Uterus (tissue), 7 donors: ENCODE data around the gene PARD3B.

GRCh38 chr2:202766137-202766873 lies 105.3 kb downstream of the ICA1L start:
- PRO-cap, 4 experiments = no peak in any of the 4 experiments
- RAMPAGE, long total RNA, 2 experiments = no peak in any of the 2 experiments
- RRBS = no CpG with 5 or more reads among the region's 5 CpGs

DNA sequence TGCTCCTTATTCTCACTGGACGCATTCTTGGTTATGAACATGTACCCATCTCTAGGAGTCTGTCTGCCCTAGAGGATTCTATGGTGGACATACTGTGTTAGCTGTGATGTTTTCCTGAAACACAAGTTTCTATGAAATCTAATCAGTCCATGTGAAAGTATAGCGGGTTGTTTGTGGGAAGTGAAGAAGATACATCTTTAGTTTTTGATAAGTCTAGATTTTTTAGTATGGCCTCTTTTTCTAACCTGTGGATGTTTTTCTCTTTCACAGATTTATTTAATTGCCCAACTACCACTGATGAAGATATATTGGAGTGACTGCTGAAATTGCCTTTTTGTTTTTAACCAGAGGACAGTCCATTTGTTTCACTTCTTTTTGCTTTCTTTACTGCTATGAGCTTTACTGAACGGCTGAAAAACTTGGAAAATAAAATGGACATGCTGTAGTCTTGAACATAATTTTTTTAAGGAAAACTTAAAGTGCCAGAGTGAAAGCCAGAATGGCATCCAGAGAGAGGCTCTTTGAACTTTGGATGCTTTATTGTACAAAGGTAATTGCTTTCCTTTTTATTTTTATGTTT lies 1.3 kb downstream of the NBEAL1 start:
- PRO-cap, 4 experiments = peak in 1 of 4 experiments; most common plus-strand start position 337 of the sequence (in 1)
- RAMPAGE, long total RNA, 2 experiments = no peak in any of the 2 experiments
- RRBS = no CpG with 5 or more reads among the region's 3 CpGs

GRCh38 chr2:203016743-203017076 lies 2.0 kb downstream of the NBEAL1 start:
- PRO-cap, 4 experiments = no peak in any of the 4 experiments
- RAMPAGE, long total RNA, 2 experiments = no peak in any of the 2 experiments
- RRBS = no CpG with 5 or more reads among the region's 3 CpGs

- PRO-cap, 4 experiments = no peak in any of the 4 experiments
- RAMPAGE, long total RNA, 2 experiments = no peak in any of the 2 experiments
- RRBS = no CpG with 5 or more reads among the region's 3 CpGs
Measured at GRCh38 chr2:203082983-203083663, 68.4 kb downstream of the NBEAL1 start.

DNA sequence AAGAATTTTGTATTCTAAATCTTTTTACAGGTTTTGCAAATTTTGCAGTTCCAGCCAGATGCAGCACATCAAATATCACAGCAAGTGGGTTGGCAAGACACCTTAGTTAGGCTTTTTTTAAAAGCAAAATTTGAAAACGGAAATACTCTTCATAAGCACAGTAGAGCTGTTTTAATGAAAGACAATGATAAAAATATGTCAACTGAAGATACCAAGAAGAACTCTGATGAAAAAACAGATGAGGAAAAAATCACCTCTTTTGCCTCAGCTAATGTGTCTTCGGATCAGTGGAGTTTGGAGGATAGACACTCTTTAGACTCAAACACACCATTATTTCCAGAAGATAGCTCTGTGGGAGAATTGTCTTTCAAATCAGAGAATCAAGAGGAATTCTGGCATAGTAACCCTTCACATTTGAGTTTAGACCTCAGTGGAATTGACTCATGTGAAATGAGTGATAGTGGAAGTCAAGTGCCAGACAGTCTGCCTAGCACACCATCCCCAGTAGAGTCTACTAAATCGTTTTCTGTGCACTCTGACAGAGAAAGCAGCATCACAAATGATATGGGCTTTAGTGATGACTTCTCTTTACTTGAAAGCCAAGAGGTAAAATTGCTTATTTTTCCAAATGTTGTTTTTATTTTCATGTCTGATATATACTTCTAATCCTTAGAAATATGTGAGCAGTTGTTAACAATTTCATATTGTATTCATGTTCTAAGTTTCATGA lies 103.0 kb upstream of the CYP20A1 start:
- PRO-cap, 4 experiments = no peak in any of the 4 experiments
- RAMPAGE, long total RNA, 2 experiments = start-site peak on the plus strand in 1 of 2 experiments, centred at position 172 of the sequence, 15 reads per replicate
- RRBS = no CpG with 5 or more reads among the region's 3 CpGs

GRCh38 chr2:203623187-203623609 lies 83.2 kb upstream of the CD28 start:
- PRO-cap, 4 experiments = peak in 1 of 4 experiments; most common plus-strand start chr2:203623318 (in 1)
- RAMPAGE, long total RNA, 2 experiments = no peak in any of the 2 experiments
- RRBS = no CpG with 5 or more reads among the region's 6 CpGs

- PRO-cap, 4 experiments = no peak in any of the 4 experiments
- RAMPAGE, long total RNA, 2 experiments = no peak in any of the 2 experiments
- RRBS = no CpG with 5 or more reads among the region's 4 CpGs
Measured at GRCh38 chr2:203717758-203718599, 11.5 kb downstream of the CD28 start.

- PRO-cap, 4 experiments = no peak in any of the 4 experiments
- RAMPAGE, long total RNA, 2 experiments = no peak in any of the 2 experiments
- RRBS = no CpG with 5 or more reads among the region's 4 CpGs
Measured at GRCh38 chr2:203860917-203861576, 6.5 kb upstream of the CTLA4 start.

DNA sequence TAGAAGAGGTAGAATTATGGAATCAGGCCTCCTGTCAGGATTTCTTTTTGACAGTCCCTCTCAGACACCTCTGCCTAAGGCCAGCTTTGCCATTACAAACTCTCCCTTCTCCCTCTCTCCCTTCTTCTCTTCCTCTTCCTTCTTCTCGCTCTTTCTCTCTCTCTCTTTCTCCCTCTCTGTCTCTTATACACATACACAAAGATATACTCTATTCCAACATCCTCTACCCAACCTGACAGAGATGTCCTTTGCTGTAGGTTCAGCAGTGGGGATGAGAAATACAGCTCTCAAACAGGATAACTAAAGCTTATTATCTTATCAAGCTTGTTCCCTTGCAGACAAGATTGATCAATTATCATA lies 4.5 kb downstream of the CTLA4 start:
- PRO-cap, 4 experiments = no peak in any of the 4 experiments
- RAMPAGE, long total RNA, 2 experiments = no peak in any of the 2 experiments
- RRBS = no CpG with 5 or more reads among the region's 1 CpG

DNA sequence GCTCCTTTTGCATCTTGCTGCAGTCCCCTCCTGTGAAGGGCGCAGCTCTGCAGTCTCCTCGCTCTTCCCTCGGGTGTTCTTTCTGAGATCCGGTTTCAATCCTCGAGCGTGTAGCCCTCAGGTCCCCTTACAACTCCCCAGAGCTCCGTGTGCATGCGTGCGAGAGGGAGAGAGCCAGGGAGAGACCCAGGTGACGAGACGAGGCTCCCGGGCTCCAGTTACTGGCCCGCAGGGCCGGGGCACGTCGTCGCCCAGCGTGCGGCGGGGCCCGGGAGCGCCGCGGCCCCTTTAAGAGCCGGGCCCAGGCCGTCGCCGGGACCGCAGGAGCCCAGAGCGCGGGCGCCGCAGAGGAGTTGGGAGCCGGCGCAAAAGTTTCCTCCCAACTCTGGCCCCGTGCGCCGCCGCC lies at the start of gene PARD3B:
TSS of gene PARD3B (plus strand) at position 318 of the 406 bp plus-strand sequence.
- PRO-cap, 4 experiments = peak in 4 of 4 experiments; most common plus-strand start position 331 of the sequence (in 4); most common minus-strand start position 82 of the sequence (in 2)
- RAMPAGE, long total RNA, 2 experiments = no peak in any of the 2 experiments
- RRBS = 2% methylated on average over 18 of the region's 39 CpGs

DNA sequence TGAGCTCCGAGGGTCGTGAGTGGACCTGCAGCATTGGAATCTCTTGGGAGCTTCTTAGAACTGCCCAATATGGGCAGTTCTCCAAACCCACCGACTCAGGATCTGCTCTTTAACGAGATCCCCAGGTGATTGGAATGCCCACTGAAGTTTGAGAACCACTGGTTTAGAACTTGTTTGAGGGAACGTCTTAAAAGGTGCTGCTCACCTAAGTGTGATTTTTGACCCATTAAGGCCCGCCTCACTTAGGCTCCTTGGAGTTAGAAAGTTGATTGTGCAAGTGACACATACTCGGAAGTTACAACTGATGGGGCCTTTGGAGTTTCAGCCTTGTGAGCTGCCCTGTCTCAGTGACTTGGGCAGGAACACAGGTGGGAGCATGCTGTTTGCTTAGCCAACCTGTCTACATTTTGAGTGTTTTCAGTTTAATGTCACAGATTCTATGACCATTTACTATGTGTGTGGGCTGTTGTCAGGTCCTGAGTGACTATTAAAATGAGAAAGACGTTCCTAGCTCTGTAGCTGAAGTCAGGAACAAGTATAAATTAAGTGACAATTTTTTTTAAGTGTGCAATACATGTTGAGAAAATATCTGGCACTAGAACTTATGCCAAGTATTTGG lies 1.1 kb downstream of the PARD3B start:
- PRO-cap, 4 experiments = no peak in any of the 4 experiments
- RAMPAGE, long total RNA, 2 experiments = no peak in any of the 2 experiments
- RRBS = no CpG with 5 or more reads among the region's 8 CpGs

GRCh38 chr2:204744371-204745182 lies 199.3 kb downstream of the PARD3B start:
- PRO-cap, 4 experiments = no peak in any of the 4 experiments
- RAMPAGE, long total RNA, 2 experiments = no peak in any of the 2 experiments
- RRBS = no CpG with 5 or more reads among the region's 3 CpGs

DNA sequence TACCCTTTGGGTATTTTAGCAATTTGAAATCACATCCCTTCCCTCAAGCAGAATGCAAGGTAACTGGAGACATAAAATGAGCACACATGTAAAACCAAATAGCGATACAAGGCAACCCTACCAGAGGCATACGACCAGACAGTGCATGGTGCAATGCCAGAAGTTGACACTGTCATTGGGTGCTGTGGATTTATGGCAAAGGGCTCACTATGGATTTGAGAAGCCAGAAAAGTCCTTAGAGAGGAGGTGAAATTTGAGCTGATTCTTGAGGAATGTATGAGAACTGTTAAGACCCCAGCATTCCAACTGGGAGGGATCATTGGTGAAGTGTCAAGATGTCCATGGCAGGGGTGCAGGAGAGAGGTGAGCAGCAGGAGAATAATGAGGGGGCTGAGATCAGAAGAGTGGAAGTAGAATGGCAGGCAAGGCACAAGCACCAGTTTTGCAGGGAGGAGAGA lies 342.4 kb downstream of the PARD3B start:
- PRO-cap, 4 experiments = no peak in any of the 4 experiments
- RAMPAGE, long total RNA, 2 experiments = no peak in any of the 2 experiments
- RRBS = no CpG with 5 or more reads among the region's 2 CpGs

DNA sequence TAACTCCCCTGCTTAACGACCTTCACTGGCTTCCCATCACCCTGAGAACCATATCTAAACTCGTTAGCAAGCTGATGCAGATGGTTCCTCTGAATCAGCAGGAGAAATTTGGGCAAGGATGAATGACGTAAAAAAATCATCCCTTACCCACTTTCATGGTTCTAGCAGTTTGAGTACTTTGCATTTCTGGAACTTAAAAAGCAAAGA lies 422.1 kb downstream of the PARD3B start:
- PRO-cap, 4 experiments = no peak in any of the 4 experiments
- RAMPAGE, long total RNA, 2 experiments = no peak in any of the 2 experiments
- RRBS = no CpG with 5 or more reads among the region's 3 CpGs

- PRO-cap, 4 experiments = no peak in any of the 4 experiments
- RAMPAGE, long total RNA, 2 experiments = no peak in any of the 2 experiments
- RRBS = no CpG with 5 or more reads among the region's 8 CpGs
Measured at GRCh38 chr2:205444098-205444831, 238.0 kb upstream of the NRP2 start.

DNA sequence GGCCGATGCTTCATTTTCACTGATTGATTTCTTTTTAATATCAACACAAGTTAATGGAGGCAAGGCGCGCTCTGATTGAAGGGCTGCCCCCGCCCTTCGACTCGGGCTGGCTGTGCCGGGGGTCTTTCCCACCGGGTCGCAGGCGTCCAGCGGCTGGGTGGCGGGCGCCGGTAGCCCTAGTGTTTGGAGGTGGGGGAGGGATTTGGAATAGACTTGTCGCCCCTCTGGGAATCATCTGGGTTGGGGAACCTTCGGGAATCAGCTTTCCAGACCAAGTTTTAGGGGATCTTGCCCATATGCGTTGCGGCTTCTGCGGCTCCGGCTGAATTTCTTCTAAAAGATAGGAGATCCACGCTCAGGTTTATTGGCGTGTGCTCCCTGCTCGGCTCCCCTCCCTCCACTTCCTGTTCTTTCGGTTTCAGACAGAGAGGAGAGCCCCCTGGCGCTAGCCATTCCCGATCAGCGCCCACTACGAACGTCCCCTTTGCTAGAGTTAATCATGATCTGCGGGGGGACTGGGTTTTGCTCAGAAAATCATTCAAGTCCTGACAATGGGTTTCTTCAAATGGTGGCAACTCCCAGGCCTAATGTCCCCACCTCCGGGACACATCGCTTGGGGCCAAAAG lies 4.2 kb downstream of the NRP2 start:
- PRO-cap, 4 experiments = peak in 4 of 4 experiments; most common plus-strand start position 421 of the sequence (in 2); most common minus-strand start position 335 of the sequence (in 4)
- RAMPAGE, long total RNA, 2 experiments = no peak in any of the 2 experiments
- RRBS = 8% methylated on average over 7 of the region's 32 CpGs

- PRO-cap, 4 experiments = peak in 1 of 4 experiments; most common plus-strand start chr2:205688961 (in 1)
- RAMPAGE, long total RNA, 2 experiments = no peak in any of the 2 experiments
- RRBS = no CpG with 5 or more reads among the region's 3 CpGs
Measured at GRCh38 chr2:205688727-205689125, 6.4 kb downstream of the NRP2 start.

DNA sequence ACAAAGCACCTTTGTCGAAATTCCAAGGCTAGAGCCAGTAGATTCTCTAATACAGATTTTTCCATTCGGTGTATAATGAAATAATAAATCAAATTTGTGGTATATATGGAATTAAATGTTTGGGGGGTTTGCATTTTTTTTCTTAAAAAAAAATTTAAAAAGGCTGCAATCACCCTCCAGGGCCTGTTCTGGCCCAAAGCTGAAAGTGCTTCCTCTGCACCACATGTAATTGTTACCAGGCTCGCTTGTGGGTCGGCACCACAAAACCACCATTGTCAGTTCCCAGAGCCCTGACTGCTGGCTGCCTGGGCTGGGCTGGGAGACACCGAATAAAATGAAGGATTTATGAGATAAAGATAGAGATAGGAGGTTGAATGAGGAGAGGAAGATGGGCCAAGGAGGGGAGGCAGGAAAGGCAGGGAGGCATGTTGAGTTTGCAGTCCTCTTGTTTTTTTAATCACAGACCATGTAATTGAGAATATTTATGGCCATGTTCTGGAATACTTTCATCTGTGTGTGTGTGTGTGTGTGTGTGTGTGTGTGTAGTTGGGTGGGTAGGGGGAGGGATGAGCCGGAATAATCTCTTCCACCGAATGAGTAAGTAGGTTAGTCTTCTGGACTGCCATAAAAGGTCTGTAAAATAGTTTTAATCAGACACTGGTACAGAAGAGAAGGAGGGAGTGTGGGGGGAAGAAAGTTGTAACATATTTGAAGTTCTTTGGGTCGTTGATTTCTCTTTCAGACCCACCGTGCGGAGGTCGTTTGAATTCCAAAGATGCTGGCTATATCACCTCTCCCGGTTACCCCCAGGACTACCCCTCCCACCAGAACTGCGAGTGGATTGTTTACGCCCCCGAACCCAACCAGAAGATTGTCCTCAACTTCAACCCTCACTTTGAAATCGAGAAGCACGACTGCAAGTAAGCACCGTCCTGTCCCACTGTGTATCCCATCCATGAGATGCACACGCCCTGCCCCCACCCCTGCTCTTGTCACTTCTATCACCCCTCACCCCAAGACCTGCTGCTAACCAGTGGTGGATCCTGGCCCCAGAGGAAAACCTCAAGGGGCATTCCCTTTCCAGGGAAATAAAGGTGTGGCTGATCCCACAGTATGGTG lies 14.9 kb downstream of the NRP2 start:
- PRO-cap, 4 experiments = peak in 2 of 4 experiments; most common plus-strand start position 653 of the sequence (in 1); most common minus-strand start position 458 of the sequence (in 2)
- RAMPAGE, long total RNA, 2 experiments = start-site peak on the plus strand in 1 of 2 experiments, centred at position 846 of the sequence, 15 reads per replicate
- RRBS = no CpG with 5 or more reads among the region's 19 CpGs

GRCh38 chr2:205704533-205704921 lies 22.2 kb downstream of the NRP2 start:
- PRO-cap, 4 experiments = no peak in any of the 4 experiments
- RAMPAGE, long total RNA, 2 experiments = no peak in any of the 2 experiments
- RRBS = no CpG with 5 or more reads among the region's 4 CpGs

- PRO-cap, 4 experiments = no peak in any of the 4 experiments
- RAMPAGE, long total RNA, 2 experiments = no peak in any of the 2 experiments
- RRBS = no CpG with 5 or more reads among the region's 9 CpGs
Measured at GRCh38 chr2:205732256-205732803, 50.0 kb downstream of the NRP2 start.